Renal cortical epithelial cell (primary cell): ENCODE measurements around the gene DPM1.

GRCh38 chr20:50915456-50916005 is 15.7 kb downstream of the ADNP start:
- RRBS, result no CpG with 5 or more reads among the region's 4 CpGs

DNA sequence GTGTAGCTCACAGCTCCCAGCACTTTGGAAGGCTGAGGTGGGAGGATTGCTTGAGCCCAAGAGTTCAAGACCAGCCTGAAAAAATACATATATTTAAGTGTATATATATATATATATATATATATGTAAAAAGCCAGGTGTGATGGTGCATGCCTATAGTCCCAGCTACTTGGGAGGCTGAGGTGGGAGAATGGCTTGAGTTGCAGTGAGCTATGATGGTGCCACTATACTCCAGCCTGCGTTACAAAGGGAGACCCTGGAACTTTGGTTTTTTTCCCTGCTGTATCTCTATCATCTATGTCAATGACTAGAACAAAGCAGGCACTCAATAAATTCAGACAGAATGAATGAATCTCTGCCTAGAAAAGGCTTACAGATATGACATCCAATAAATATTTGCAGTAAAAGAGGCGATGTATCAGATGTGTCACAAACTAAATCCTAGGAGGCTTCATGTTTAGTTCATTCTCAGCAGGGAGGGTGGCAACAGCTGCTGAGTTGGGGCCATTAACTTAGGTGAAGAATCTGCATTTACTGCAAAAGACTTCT is 12.0 kb downstream of the ADNP start:
- RRBS, result no CpG with 5 or more reads among the region's 2 CpGs

- RRBS, result 2% methylated on average over 6 of the region's 36 CpGs
Measured at GRCh38 chr20:50958198-50958654, at the start of gene DPM1. Gene DPM1 (minus strand): TSS chr20:50958532.

GRCh38 chr20:51365799-51366930 is 176.4 kb downstream of the NFATC2 start:
- RRBS, result no CpG with 5 or more reads among the region's 20 CpGs

GRCh38 chr20:51481132-51482127 is 61.1 kb downstream of the NFATC2 start:
- RRBS, result no CpG with 5 or more reads among the region's 21 CpGs

DNA sequence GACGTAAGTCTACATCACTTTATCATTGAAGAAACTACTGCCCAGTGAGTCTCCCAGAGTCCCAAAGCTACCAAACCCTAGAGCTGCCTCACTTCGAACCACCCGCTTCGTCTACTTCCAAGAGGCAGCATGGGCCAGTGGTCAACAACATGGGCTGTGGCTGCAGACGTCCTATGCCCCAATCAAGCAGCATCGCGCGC is 35.0 kb downstream of the NFATC2 start:
- RRBS, result no CpG with 5 or more reads among the region's 8 CpGs

GRCh38 chr20:51742259-51742583 is 26.0 kb downstream of the ATP9A start:
- RRBS, result no CpG with 5 or more reads among the region's 4 CpGs

GRCh38 chr20:51747226-51747666 is 20.9 kb downstream of the ATP9A start:
- RRBS, result no CpG with 5 or more reads among the region's 4 CpGs

DNA sequence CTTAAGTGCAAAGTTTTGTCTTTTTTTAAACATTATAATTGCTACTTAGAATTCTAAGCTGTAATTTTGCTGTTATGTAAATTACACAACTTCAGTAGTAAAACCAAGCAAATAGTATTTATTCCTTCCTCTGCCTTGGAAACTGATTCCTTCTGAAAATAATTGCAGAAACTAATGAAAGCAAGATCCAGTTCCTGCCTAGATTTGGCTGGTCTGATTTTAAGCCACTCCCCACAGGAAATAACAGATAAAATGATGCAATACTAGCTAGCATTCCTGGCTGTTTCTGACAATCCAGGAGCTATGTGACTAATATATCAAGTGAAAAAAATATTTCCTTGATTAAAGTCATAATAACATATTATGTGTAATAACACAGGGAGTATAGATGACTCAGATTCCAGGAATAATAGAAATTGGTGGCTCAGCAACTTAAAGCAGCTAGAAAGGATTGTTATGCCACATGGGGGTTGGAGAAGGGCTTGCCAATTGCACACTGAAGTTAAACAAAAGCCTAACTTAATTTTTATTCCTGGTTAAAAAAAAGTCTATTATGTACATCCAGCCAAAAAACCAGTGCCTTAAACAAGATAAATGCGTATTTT is 182.7 kb upstream of the SALL4 start:
- RRBS, result no CpG with 5 or more reads among the region's 1 CpG

DNA sequence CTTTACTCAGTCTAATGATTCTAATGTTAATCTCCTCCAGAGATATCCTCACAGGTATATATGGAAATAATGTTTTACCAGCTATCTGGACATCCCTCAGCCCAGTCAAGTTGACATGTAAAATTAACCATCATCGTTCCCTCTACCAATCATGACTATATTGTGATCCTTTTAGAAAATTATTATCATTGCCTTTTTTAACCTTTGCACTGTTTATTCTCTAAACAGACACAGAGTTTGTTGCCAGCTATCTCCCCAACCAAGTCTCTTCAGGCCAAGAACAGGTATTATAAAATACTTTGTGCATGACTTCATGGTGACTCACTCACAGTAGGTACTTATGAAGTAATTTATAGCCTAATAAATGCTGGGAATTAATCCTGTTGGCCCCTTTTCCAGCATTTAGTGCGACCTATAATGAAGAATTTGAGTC is 26.1 kb upstream of the TSHZ2 start:
- RRBS, result no CpG with 5 or more reads among the region's 2 CpGs

DNA sequence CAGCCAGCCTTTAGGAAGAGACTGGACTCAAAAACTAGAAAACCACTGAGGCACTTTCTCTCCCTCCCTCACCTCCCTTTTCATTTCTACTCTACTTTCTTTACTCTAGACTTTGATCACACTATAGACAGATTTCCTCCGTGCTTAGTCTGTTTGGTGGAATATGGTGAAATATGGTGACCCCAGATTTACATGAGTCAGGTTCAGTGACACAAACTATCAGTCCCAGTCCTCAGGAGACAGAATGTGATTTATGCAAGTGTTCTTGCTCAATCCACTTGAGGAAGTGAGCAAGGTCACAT is 23.8 kb upstream of the TSHZ2 start:
- RRBS, result no CpG with 5 or more reads among the region's 1 CpG

GRCh38 chr20:53413109-53413619 is 180.5 kb downstream of the ZNF217 start:
- RRBS, result no CpG with 5 or more reads among the region's 17 CpGs

DNA sequence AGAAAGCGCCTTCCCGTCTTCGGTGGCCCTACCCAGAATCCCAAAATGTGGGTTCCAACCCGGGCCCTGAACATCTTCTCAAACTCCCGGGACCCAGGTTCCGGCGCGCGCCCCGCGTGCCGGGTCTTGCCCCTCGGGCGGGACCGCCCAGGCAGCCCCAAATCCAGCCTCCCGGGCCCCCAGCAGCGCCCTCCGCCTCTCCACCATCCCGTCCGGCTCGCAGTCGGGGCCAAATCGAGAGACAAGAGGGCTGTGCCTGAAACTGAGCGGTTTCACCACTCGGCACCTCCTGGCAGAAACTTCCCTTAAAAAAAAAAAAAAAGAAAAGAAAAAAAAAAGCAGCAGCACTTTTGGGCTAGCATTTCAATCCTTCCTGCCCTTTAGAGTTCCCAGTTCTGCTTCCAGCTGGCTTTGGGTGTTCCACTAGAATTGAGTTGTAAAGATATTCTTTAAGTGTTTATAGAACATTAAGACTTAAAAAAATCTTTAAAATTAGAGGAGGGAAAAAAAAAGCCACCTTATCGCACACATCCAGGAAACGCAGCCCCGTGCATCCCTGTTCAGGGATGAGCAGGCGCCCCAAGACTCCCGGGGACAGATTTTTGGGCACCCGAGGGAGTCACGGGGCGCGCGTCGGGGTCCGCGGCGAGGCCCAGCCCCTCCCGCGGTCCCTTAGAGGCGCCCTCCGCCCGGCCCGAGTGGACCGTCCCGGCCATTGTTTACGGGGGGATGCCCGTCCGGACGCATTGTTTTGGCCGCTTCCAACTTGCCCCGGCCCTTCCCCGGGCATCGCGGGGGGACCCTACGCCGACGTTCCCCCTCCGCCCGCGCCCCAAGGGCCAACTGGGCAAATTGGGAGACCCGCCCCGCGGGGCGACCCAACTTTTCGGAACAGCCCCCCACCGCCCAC is 854 bp downstream of the ZNF217 start:
- RRBS, result 0% methylated on average over 5 of the region's 68 CpGs

GRCh38 chr20:53790846-53791410 is 197.3 kb upstream of the ZNF217 start:
- RRBS, result no CpG with 5 or more reads among the region's 8 CpGs

DNA sequence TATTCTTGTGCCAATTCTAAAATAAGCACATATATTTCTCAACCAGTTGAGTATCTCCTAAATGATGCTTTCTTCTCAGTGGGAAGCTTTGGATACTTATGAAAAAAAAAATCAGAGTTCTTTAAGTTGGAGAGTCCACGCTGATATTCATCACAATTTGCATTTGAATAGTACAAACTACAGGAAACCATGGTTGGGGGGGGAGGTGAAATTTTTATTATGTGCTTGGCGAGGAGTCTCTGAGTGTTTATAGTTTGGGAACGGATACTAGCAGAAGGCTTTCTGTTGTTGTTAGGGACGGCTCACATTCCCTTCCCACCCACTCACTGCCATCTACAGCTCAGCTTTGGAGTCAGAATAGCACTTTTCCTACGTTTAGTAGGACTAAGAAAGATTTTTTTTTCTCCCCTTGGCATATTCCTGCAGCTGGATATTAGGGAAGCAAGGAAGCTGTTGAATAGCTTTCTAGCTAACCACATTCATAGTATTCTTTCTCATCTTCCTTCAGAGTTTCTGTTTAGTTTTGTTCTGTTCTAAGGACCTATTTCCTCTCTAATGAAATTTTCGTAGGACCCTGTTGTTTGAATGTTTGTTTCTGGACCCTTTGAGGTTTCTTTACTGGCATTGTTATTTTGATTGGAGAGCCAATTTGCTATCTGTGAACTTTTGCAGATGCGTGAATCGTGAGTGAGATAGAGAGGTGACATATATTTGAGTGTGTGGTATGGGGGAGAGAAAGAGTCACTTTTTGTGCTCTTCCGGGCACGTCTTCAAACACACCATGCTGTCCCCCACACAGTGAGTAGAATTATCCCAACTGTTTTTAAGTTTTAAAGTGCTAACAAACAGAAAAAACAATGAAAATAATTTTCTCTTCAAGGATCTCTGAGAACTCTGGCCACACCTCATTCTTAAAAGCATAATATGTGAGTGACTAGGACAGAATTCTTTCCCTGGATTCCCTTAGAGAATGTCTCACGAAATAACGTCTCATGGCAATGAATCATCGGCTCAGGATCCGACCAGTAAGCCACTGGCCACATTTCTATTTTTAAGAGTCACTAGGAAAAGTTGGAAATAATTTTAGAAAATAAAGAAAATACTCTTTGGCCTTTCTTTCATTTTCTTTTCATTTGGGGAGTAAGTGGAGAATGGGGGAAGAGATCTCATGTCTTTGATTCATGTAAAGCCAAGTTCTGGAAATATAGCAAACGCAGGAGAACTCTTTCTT is 235.4 kb upstream of the ZNF217 start:
- RRBS, result no CpG with 5 or more reads among the region's 15 CpGs

- RRBS, result no CpG with 5 or more reads among the region's 6 CpGs
Measured at GRCh38 chr20:53865605-53866595, 204.5 kb downstream of the BCAS1 start.

DNA sequence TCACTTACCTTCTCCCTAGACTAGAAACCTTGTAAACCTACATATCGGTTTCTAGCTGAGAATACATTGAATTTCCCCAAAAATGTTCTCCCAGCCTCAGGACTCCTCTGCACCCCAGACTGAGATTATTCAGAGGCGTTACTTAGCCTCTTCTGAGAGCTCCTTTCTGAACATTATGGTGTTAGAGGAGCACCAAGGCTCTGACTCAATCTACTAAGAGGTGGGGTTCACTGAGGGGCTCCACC is 185.7 kb downstream of the BCAS1 start:
- RRBS, result no CpG with 5 or more reads among the region's 2 CpGs

DNA sequence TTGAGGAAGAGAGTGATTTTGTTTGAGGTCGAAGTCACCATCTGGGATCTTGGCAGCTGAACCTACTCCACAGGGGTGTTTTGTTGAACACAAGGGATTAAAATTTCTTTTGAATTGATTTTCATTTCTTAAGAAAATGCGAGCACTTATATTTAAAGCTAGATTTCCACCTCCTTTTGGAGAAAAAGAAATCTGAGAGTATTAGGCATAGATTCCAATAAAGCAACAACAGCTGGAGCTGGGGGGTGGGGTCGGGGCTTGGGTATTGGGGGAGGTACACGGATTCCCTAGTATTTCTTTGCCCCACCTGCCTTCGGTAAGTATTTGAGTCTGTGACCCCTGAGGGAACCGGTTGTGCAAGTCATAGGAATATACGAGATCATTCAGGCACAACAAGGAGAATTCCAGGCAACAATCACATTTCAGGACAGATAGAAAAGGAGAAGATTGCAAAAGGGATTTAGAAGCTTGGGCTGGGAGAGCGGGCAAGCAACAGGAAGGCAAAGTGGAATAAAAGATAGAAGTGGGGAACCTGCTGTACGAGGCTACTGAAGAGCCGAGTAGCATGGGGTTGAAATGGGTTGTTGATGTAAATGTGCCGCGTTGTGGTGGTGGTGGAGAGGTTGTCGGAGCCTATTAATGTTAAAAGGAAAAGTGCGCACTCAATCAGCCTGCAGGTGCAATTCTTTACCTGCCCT is 149.0 kb downstream of the BCAS1 start:
- RRBS, result no CpG with 5 or more reads among the region's 14 CpGs

DNA sequence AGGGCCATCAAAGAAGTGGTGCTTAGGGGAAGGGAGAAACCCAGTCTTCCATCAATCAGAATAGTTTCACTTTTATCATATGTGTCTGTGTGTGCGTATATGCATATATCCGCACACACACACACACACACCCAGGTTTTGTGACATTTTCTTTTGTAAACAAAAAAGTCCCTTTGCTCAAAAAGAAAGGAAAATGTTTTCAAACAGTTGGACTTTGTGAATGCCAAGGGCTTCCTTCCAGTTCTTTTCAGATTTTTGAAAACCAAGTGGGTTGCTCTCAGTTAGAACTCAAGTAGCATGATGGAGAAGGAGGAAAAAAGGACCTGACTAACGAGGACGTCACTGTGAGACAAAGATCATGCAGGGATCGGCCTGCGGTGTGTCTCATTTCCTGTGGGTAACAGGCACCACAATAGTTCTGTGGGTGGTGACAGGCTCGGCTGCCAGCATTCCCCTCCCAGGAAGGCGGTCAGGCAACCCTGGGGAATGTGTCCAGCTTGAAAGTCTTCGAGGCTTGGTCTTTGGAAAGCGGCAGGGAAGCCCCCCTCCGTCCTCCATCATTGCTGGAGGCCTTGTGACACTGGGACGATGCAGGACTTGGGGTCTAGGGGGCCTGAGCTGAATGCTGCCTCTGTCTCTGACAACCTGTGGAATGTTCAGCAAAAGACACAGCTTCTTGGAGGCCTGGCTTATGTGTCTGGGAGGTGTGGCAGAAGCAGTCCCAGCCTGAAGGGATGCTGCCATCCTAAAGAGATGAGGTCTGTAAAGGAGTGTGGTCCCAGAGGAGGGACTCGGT is 121.1 kb downstream of the BCAS1 start:
- RRBS, result no CpG with 5 or more reads among the region's 13 CpGs